Measurements from ENCODE around the gene TBC1D1.

DNA sequence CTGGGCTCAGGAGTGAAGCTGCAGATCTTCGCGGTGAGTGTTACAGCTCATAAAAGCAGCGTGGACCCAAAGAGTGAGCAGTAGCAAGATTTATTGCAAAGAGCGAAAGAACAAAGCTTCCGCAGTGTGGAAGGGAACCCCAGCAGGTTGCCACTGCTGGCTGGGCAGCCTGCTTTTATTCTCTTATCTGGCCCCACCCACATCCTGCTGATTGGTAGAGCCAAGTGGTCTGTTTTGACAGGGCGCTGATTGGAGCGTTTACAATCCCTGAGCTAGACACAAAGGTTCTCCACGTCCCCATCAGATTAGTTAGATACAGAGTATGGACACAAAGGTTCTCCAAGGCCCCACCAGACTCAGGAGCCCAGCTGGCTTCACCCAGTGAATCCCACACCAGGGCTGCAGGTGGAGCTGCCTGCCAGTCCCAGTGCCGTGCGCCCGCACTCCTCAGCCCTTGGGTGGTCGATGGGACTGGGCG lies 1909.1 kb downstream of the ARAP2 start:
- PRO-cap, result no peak
- RAMPAGE, long total RNA, 3 experiments, result no peak in any of the 3 experiments

- PRO-cap, result no peak
- RAMPAGE, long total RNA, 3 experiments, result no peak in any of the 3 experiments
Observed at GRCh38 chr4:36077470-36078367, 166.6 kb downstream of the ARAP2 start.

GRCh38 chr4:36153877-36154386 lies 90.4 kb downstream of the ARAP2 start:
- PRO-cap, result no peak
- RAMPAGE, long total RNA, 3 experiments, result no peak in any of the 3 experiments

GRCh38 chr4:36332211-36332857 lies 50.9 kb downstream of the DTHD1 start:
- PRO-cap, result no peak
- RAMPAGE, long total RNA, 3 experiments, result no peak in any of the 3 experiments

GRCh38 chr4:37428411-37428932 lies 25.3 kb upstream of the C4orf19 start:
- PRO-cap, result no peak
- RAMPAGE, long total RNA, 3 experiments, result no peak in any of the 3 experiments

DNA sequence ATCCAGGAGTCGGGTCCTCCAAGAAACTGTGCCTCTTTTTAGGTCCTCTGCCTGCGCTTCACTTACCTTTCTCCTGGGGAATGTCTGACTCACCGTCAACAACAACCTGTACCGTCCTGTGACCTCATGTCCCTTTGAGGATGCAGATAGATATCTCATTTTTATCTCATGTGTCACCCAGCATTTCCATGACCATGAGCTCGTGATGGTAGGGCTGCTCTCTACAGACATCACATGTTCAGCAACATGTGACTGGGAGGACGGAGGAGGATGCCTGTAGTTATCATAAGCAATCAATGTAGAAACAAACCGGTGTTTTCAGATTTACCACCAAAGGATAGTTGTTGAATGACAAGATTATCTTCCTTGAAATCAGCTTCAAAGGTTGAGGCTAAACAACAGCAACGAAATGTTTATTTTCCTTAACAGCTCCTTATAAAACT lies 12.0 kb upstream of the C4orf19 start:
- PRO-cap, result no peak
- RAMPAGE, long total RNA, 3 experiments, result no peak in any of the 3 experiments

GRCh38 chr4:37675794-37676401 lies 10.3 kb downstream of the RELL1 start:
- PRO-cap, result no peak
- RAMPAGE, long total RNA, 3 experiments, result no peak in any of the 3 experiments

DNA sequence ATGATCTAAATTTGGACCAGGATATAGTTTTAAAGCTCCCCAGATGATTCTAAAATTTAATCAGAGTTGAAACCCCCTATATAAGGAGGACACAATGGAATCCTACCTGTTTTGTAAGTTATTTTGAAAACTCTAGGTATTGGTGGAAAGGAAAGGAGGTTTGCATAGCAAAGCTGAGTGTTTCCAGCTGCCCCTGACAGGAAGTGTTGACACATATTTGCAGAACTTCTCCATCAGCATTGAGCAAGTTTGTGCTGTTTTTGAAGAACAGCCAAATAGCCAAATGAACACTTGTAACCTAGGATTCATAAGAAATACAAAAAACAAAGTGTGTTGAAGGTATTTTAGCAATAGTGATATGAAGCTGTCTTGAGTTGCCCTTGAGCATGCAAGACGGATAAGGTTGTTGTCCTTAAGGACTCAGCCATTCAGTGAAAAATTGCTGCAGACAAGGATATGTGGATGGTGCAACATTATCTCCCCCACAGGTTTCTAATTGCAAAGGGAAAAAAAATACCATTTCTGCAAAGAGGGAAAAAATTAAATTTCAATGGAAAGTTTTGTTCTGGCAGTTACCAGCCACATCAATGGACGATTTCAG lies 68.3 kb upstream of the PGM2 start:
- PRO-cap, result no peak
- RAMPAGE, long total RNA, 3 experiments, result no peak in any of the 3 experiments

GRCh38 chr4:37890399-37891249 lies at the start of gene TBC1D1:
TBC1D1 (plus strand) TSS chr4:37891084.
- PRO-cap, result bidirectional peak, plus-strand start at chr4:37890619, minus-strand start at chr4:37890565; bidirectional peak, plus-strand start at chr4:37890898, minus-strand start at chr4:37890854; bidirectional peak, plus-strand start at chr4:37891008, minus-strand start at chr4:37891003; bidirectional peak, plus-strand start at chr4:37891161, minus-strand start at chr4:37891166
- RAMPAGE, long total RNA, 3 experiments, result no peak in any of the 3 experiments

DNA sequence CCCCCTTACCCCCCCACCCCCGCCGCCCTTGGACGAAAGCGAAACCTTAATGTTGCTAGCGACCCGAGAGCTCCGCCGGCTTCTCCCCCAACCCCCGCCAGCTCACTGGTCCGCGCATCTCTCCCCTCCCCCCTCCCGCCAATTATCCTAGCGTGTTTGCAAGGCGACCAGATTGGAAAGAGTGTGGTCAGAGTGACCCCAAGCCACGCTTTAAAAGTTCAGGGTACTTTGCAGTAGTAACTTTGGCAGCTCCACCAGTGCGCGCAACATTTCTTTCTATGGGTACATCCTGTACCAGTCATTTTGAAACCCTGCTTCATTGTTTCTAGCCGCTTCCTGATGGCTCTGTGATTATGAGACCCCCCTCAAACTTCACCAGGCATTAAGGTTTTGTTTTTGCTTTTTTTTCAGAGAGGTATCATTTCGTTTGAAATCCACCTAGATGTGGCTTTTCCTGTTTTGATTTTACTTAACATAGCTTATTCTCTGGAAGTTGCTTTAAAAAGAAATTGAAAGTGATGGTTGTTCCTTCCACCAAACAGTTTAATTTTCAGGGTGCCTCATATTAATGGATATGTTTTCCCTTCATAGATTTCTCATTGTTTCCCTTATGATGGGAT lies 754 bp downstream of the TBC1D1 start:
- PRO-cap, result bidirectional peak, plus-strand start at position 297 of the sequence, minus-strand start at position 185 of the sequence
- RAMPAGE, long total RNA, 3 experiments, result no peak in any of the 3 experiments

GRCh38 chr4:38060677-38061220 lies 100.6 kb downstream of the PTTG2 start:
- PRO-cap, result no peak
- RAMPAGE, long total RNA, 3 experiments, result no peak in any of the 3 experiments

GRCh38 chr4:38068019-38068631 lies 107.9 kb downstream of the PTTG2 start:
- PRO-cap, result no peak
- RAMPAGE, long total RNA, 3 experiments, result no peak in any of the 3 experiments

GRCh38 chr4:38068922-38069640 lies 108.9 kb downstream of the PTTG2 start:
- PRO-cap, result unidirectional peak, plus-strand start at chr4:38069486
- RAMPAGE, long total RNA, 3 experiments, result no peak in any of the 3 experiments

GRCh38 chr4:38093967-38094808 lies 134.0 kb downstream of the PTTG2 start:
- PRO-cap, result no peak
- RAMPAGE, long total RNA, 3 experiments, result no peak in any of the 3 experiments

DNA sequence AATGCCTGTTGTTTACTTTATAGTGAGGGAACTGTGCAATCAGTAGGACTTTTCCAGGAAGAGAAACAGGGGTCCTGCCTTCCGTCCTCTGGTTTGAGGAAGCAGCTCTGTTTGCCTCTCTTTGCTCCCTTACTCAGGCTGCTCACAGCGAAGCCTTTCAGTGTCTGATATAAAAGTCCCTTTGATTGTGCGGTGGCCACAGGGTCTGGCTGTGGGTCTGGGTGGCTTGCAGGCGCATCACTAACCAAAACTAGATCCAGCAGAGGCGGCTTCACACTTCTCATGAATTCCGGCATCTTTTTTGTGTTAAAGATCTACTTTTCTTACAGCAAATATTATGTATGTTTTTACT lies 263.7 kb downstream of the PTTG2 start:
- PRO-cap, result no peak
- RAMPAGE, long total RNA, 3 experiments, result no peak in any of the 3 experiments

DNA sequence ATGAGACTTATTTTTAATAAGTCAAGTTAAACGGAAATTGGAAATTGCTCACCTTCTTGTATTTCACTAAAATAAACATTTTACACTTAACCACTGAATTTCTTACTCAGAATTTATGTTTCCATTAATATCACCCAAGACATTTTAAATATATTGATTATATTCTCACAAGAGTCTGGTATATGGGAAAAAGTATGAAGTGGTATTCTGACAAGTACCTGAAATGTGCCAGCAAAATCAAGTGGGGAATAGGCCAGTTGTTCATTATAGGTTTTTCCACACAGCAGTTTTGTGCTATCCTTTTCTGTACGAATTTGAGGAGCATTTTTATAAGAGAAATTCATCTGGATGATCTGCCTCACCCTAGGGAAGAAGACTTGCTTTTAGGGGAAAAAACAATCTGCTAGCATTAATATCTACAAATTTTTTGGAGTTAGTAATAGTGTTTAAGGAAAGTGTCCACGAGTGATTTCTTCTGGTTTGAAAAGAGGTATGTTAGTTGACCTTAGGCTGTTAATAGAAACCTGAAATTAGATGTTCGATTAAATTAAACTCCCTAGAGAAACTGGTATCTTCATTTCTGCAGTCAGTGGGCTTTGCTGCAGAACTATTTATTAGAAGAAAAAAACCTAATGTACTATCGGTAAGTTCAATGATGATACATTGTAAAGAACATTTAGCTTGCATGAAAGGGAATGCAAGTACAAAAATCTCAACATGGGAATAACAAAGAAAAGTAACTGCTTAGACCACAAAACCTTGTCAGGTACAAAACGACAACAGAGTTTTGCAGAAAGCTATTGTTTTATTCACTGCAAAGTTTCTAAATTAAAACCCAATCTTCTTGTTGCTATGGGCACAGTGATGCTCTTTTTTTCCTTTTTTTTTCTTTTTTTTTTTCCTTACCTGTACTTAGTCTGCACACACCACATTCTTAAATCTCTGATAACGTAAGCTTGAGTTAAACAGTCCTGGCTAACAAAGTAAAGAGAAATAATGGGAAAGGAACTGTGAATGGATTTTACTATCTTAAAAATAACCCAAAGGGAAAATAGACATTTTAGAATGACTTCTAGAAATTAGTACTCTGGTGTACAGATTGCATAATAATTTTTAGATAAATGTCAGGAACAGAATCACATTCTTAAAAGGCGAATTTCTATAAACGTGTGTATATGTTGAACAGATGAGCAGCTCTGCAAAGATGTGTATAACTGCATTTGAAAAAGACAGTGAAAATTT lies 1.9 kb downstream of the KLF3 start:
- PRO-cap, result no peak
- RAMPAGE, long total RNA, 3 experiments, result no peak in any of the 3 experiments

- PRO-cap, result no peak
- RAMPAGE, long total RNA, 3 experiments, result no peak in any of the 3 experiments
Observed at GRCh38 chr4:38672824-38673553, 9.0 kb downstream of the KLF3 start.

GRCh38 chr4:38825383-38825739 lies 20.8 kb upstream of the TLR1 start:
- PRO-cap, result no peak
- RAMPAGE, long total RNA, 3 experiments, result start-site peak on the minus strand in 1 of 3 experiments, at chr4:38825486-38825666 at its widest, 8 reads per replicate

DNA sequence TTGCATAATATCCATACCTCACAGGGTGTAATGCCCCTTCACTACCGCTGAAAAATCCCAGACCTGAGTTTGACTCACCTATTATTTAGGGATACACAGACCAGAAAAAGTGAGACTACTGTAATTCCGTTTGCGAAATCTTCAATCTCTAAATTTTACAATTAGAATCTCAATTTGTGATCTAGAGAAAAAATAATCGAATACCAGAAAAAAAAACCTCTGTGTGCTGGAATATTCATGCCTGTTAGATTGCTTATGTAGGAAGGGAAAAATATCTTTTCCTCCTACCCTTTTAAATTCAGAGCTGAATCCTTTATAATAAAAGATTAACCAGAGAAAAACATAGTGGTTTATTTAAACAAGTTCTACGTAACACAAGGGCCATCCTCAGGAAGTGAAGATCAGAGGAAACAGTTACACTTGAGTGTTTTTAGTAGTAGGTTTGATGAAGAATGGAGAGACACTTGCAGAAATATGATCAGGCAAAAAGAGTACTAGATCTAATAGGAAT lies 66.5 kb downstream of the TMEM156 start:
- PRO-cap, result no peak
- RAMPAGE, long total RNA, 3 experiments, result no peak in any of the 3 experiments

DNA sequence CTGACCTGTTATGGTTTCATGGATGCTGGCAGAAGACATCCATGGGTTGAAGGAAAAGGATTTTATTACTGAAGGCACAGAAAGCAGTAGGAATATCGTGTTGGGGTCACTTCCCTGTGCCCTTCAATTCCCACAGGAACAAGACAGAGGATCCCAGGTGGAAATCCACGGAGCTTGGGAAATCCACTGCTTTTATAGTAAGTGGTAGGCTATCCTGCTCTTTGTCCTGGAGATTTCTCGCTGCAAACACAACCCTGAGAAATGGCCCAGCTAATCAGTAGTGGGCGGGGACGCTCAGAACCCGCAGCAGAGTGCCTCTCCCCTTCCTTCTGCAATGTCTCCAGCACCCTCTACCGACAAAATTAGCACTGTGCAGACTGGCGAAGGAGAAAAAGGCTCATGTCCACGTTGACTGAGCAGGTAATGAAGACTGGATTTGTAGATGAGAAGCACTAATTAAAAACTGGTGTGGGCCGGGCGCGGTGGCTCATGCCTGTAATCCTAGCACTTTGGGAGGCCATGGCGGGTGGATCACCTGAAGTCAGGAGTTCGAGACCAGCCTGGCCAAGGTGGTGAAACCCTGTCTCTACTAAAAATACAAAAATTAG lies 47.1 kb upstream of the WDR19 start:
- PRO-cap, result no peak
- RAMPAGE, long total RNA, 3 experiments, result no peak in any of the 3 experiments